Airway epithelial cell (primary cell): ENCODE measurements around a stretch of chr17.

- RAMPAGE, long total RNA, result no peak
These were observed 143.2 kb upstream of the NOL11 start for GRCh38 chr17:67574252-67575174.

DNA sequence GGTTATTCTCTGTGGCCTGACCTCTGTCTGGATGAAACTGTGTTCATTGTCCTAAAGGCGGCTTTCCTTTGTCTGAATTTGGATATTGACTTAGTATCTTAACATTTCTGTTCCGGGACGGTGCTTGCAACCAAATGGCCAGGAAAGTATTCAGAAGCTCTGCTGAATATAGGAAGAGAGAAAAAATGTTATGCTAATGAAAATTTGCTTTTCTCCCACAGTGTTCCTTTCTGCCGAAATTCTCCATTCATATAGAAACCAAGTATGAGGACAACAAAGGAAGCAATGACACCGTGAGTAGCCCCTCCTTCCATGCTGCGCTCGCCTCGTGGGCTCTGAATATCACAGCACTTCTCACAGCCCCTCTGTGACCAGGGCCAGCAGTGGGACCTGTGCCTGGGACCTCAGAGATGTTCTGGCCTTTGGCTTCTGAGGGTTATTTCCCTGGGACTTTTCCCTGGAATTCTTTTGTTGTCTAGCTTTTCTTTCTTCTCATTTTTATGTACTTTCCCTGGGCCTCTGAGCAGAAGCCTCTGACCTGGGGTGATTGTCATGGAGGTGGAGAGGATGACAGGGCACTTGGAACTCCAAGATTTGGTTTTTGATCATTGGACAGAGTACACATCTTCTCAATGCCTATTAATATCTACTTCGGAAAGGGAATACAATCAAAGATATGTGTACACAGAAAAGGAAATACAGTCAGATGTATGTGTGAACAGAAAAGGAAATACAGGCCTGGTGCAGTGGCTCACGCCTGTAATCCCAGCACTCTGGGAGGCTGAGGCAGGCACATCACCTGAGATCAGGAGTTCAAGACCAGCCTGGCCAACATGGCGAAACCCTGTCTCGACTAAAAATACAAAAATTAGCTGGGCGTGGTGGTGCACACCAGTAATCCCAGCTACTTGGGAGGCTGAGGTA lies 139.5 kb upstream of the NOL11 start:
- RAMPAGE, long total RNA, result no peak

- RAMPAGE, long total RNA, result no peak
These were observed 83.8 kb upstream of the NOL11 start for GRCh38 chr17:67634028-67634329.

GRCh38 chr17:67918530-67918860 lies 77.8 kb downstream of the C17orf58 start:
- RAMPAGE, long total RNA, result no peak

GRCh38 chr17:68204626-68205198 lies 43.1 kb upstream of the AMZ2 start:
- RAMPAGE, long total RNA, result no peak

GRCh38 chr17:68248886-68249200 lies 1.0 kb downstream of the AMZ2 start:
- RAMPAGE, long total RNA, result no peak

- RAMPAGE, long total RNA, result no peak
These were observed 1.5 kb downstream of the AMZ2 start for GRCh38 chr17:68249201-68249833.

DNA sequence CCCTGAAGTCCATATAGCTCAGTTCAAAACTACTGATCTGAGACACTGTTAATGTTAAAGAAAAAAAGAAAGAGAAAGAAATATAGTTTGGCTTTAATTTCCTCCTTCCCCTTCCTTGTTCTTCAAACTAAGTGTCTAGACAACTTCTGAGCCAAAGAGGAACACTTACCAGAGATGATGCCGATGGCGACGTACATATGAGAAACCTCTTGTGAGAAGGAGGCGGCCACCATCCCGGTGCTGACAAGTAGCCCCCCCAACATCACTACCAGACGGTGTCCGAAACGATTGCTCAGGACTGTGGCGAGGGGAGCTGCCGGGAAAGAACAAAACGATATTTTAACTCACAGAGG lies 17.2 kb downstream of the SLC16A6 start:
- RAMPAGE, long total RNA, result no peak

DNA sequence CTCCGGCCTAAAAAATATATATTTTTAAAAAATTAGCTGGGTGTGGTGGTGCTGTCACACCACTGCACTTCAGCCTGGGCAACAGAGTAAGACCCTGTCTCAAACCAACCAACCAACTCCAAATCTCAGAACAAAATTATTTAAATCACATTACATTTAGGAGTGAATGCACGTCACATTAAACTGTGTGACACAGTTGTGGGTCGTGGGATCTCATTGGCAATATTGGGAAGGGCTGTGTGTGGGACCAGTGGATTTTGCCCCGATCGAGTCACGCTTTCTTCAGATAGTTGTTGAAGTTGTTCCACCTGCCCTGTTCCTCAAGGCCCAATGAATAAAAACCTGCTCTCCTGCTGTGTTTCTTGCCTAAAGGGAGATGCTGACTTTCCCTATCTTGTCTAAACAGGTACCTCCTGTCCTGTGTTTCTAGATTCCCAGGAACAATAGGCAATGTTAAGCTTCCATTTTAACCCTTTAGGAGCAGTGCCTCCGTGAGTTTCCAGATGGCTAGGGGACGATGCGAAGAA lies 4.7 kb downstream of the ARSG start:
- RAMPAGE, long total RNA, result no peak

GRCh38 chr17:68305102-68305683 lies 13.9 kb downstream of the ARSG start:
- RAMPAGE, long total RNA, result no peak

GRCh38 chr17:68318238-68318990 lies 27.1 kb downstream of the ARSG start:
- RAMPAGE, long total RNA, result no peak

DNA sequence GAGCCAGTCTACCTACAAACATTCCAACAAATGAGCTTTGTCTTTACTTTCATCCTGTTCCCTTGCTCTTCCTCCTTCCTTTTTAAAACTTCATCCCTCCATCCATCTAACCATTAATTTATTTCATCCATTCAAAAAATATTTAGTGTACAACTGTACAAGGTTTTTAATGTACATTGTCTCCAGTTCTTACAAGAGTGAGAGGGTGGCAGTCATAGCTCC lies 79.4 kb downstream of the ARSG start:
- RAMPAGE, long total RNA, result no peak

GRCh38 chr17:68485262-68485876 lies 26.9 kb upstream of the PRKAR1A start:
- RAMPAGE, long total RNA, result no peak

- RAMPAGE, long total RNA, result no peak
These were observed 14.2 kb upstream of the PRKAR1A start for GRCh38 chr17:68497983-68498427.

- RAMPAGE, long total RNA, result no peak
These were observed 375 bp downstream of the PRKAR1A start for GRCh38 chr17:68512528-68513081.

- RAMPAGE, long total RNA, result no peak
These were observed 27.6 kb downstream of the FAM20A start for GRCh38 chr17:68573512-68573980.

DNA sequence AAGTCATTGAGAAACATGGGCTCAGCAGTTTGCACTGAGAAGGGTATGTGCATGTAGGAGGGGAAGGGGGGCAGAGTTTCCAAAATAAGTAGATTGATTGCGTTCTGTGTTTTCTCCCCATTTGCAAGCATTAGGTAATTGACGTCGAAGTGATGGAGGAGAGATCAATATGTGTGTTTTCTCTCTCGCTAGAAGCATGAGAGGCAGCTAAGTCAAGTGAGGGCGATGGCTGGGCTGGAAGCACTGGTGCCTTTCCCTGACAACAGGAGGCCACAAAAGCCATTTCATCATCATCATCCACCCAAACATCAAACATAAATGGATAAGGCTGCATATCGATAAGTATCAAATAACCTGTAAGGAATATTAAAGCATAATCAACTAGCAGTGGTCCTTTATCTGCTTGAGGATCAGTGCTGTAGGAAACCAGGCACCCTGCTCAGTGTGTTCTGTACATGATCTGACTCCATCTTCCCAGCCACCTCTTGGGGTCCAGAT lies 18.9 kb downstream of the FAM20A start:
- RAMPAGE, long total RNA, result no peak

DNA sequence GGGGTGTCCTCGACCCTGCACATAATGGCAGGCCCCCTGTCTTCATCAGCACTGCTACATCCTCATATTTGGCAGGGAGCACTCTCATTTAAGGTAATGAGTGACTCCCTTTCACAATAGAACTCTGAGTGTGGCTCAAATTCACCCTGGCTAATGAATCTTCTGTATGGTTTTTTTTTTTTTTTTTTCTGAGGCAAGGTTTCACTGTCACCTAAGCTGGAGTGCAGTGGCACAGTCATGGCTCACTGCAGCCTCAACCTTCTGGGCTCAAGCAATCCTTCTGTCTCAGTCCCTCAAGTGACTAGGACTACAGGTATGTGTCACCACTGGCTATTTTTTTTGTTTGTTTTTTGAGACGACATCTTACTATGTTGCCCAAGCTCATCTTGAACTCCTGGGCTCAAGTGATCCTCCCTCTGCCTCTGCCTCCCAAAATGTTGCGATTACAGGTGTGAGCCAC lies 3.3 kb downstream of the FAM20A start:
- RAMPAGE, long total RNA, result no peak

DNA sequence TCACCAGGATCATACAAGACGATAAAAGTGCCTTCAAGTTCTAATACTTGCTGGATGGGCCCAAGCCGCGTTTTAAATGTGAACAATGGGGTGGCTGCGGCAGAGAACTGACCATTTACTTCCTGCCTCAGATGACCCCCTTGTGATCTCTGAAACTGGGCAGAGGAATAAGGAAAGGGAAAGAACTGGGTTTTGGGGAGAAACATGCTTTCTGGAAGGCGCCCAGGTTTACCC lies 1.7 kb downstream of the FAM20A start:
- RAMPAGE, long total RNA, result no peak

GRCh38 chr17:68794556-68795505 lies 160.4 kb downstream of the ABCA8 start:
- RAMPAGE, long total RNA, result no peak